Epithelial cell of prostate (primary cell): ENCODE measurements around a stretch of chr20.

DNA sequence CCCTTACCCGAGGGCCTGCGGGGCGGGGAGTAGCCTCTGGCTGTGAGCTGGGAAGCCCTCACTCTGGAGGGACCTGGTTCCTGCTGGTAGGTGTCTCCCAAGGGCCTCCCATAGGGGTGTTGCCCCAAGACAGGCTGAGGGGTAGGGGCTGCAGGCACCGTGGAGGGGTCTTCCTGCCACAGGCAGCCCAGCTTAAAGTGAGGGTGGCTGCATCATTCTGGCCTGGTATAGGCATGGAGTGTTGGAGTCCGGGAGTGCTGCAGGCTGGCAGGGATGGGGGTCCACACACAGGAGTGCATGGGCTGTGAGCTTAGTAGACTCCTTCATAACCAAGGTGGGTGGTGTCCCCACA is 1.9 kb downstream of the PPDPF start:
- RRBS: no CpG with 5 or more reads among the region's 5 CpGs

GRCh38 chr20:63534817-63535787 is 2.1 kb downstream of the PTK6 start:
- RRBS: 6% methylated on average over 5 of the region's 52 CpGs

DNA sequence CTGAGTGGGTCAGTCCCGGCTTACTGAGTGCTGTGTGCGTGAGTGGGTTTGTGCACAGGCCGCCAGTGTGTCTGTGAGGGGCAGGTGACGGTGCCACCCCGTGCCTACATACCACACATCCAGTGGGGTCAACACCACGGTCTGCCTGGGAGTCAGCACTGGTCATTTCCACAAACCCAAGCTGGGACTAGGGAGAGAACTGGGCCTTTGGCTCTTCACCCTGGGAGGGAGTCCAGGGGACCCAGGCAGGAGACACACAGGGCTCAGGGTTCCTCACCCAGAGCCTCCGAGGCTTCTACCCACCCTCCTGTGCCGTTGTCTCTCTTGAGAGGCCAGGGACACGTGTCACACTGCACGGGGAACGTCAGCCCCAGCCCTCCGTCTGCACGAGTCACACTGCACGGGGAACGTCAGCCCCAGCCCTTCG is 3.0 kb upstream of the PTK6 start:
- RRBS: no CpG with 5 or more reads among the region's 16 CpGs

DNA sequence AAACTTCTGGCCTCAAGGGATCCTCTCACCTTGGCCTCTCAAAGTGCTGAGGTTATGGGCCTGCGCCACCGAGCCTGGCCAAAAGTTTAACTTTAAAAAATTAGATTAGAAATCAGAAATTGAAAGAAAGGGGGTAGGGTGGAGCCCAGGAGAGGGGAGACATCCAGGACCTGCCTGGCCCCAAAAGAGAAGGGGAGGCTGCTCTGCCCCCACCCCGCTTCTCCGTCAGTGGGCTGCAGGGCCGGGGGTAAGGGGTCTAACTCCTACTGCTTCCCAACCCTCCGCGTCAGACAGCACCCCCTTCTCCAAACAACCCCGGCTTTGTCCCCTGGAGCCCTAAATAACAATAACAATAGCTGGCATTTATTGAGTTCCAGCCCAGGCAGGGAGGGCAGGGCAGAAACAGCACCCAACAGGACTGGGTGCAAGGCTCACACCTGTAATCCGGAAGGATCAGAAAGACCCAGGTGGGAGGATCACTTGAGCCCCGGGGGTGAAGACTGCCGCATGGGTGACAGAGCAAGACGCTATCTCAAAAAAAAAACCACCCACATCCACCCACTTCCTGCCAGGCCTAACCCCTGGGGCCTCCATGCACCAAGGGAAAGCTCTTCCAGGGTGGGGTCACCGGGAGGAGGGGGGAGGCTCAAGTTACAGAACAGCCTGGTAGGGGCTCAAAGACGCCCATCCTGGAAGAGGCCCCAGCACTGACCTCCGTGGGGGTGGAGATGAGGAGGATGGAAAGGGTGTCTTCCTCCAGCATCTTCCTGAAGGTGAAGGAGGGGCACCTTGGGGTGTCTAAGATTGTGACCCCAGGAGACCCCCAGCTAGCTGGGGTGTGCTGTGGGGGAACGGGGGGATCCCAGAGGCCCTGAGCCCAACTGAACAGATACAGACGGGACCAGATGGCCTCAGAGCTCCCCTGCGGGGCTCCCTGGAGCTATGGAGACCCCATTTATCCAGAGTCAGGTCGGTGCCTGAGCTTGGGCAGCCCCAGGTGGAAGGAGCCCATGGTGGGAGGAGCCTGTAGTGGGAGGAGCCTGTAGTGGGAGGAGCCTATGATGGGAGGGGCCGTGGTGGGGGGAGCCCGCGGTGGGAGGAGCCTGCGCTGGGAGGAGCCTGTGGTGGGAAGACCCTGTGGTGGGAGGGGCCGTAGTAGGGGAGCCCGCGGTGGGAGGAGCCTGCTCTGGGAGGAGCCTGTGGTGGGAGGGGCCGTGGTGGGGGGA is 1.2 kb upstream of the FNDC11 start:
- RRBS: 17% methylated on average over 4 of the region's 27 CpGs

DNA sequence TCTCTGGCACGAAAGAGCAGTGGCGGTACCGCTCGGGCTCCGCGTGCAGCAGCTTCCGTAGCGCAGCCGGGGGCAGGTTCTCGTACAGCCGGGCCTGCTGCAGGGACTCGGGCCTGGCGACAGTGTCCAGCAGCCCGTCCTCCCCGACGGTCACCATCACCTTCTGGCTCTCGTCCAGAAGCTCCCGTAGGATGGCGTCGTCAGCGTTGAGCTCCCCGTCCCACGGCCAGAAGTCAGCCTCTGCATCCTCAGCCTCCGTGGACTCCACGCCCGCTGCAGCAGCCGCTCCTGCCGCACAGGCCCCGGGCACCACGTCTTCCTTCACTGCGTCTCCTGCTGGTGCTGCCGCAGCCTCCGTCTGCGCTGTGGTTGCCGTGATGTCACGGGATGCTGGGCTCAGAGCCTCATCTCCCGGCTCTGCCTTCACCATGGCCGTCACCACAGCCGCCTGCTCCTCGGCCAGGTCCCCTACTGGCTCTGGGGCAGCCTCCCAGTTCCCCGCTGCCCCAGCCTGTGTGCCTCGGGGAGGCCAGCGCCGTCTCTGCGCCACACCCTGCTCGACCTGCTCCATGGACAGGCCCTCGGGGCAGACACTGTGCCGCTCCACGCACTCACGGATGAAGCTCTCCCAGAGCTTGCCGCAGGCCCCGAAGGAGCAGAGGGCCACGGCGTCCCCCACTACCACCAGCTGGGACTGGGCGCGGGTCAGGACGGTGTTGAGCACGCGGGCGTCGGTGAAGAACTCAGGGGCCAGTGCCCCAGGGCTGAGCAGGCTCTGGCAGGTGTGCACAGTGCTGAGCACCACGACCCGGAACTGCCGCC is 8.4 kb downstream of the HELZ2 start:
- RRBS: 87% methylated on average over 7 of the region's 64 CpGs

DNA sequence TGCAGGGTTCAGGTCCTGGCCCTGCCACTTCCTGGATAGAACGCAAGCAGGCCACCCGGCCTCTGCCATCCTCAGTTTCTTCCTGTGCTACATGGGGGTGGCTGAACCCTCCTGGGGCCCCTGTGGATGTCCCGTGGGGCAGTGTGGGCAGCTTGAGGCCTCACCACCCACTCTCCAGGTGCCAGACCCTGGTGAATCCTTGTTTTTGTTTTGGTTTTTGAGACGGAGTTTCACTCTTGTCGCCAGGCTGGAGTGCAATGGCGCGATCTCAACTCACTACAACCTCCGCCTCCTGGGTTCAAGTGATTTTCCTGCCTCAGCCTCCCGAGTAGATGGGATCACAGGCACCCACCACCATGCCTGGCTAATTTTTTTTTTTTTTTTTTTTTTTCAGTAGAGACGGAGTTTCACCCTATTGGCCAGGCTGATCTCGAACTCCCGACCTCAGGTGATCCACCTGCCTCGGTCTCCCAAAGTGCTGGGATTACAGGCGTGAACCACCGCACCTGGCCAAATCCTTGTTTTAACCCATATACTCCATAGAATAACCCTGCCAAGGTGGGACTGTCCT is 4.2 kb downstream of the HELZ2 start:
- RRBS: no CpG with 5 or more reads among the region's 15 CpGs

DNA sequence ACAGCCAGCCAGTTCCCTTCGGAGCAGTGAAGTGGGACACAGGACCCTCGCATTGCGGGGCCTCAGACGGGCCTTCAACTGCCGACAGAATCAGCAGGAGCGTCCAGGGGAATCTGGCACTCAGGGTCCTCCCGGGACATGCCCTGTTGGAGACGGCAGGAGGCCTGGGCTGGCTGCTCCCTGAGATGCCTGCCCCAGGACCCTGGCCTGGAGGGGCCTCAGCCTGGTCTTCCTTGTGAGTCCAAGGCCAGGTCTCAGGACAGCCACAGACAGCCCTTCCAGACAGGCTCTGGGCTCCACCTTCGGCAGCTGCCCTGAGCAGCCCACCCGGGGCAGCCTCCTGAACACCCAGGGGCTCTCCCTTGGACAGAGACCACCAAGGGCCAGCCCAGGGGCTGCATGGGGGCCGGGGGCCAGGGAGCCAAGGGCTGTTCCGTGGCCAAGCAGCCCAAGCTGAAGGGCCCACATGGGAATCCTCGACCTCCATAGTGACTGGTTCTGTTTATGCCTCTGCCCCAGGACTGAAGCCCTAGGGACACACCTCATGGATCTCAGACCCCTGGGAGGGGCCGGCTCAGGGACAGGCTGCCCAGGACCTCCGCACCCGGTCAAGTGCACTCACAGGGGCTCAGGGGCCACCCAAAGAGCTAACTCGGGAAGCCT is 14.7 kb upstream of the HELZ2 start:
- RRBS: 83% methylated on average over 2 of the region's 17 CpGs

GRCh38 chr20:63602829-63603284 is 24.0 kb downstream of the GMEB2 start:
- RRBS: no CpG with 5 or more reads among the region's 2 CpGs

GRCh38 chr20:63656994-63658079 is 775 bp upstream of the RTEL1 start:
- RRBS: 9% methylated on average over 9 of the region's 43 CpGs

GRCh38 chr20:63685446-63686297 is 10.8 kb upstream of the TNFRSF6B start:
- RRBS: 95% methylated on average over 9 of the region's 28 CpGs

DNA sequence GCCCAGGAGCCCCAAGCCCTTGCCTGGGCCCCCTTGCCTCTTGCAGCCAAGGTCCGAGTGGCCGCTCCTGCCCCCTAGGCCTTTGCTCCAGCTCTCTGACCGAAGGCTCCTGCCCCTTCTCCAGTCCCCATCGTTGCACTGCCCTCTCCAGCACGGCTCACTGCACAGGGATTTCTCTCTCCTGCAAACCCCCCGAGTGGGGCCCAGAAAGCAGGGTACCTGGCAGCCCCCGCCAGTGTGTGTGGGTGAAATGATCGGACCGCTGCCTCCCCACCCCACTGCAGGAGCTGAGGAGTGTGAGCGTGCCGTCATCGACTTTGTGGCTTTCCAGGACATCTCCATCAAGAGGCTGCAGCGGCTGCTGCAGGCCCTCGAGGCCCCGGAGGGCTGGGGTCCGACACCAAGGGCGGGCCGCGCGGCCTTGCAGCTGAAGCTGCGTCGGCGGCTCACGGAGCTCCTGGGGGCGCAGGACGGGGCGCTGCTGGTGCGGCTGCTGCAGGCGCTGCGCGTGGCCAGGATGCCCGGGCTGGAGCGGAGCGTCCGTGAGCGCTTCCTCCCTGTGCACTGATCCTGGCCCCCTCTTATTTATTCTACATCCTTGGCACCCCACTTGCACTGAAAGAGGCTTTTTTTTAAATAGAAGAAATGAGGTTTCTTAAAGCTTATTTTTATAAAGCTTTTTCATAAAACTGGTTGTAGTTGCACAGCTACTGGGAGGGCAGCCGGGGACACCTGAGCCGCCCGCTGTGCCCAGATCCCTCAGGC is 1.7 kb downstream of the TNFRSF6B start:
- RRBS: 31% methylated on average over 3 of the region's 39 CpGs

DNA sequence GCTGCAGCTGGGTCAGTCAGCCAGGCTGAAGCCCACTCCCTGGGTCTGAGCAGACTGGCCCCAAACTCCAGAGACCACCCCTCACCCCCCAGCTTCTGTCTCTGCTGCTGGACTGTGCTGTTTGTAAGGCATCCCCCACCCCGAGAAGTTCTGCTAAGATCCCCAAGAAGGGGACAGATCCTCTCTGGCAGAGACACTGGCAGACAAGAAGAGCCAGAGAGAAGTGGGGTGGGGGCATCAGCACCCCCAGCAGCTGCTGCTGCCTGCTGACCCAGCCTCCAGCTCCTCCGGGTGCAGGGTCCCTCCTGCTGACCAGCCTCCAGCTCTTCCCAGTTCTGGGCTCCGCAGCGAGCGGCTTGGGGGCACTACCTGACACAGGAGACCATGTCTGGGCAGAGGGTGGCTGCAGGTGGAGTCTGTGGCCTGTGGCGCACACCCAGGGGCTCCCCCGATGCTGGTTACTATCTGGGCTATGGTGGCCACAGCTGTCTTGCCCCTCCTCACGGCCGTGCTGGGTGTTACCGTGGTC is 363 bp downstream of the LIME1 start:
- RRBS: no CpG with 5 or more reads among the region's 10 CpGs

GRCh38 chr20:63743128-63744097 is 3.8 kb downstream of the SLC2A4RG start:
- RRBS: no CpG with 5 or more reads among the region's 34 CpGs

DNA sequence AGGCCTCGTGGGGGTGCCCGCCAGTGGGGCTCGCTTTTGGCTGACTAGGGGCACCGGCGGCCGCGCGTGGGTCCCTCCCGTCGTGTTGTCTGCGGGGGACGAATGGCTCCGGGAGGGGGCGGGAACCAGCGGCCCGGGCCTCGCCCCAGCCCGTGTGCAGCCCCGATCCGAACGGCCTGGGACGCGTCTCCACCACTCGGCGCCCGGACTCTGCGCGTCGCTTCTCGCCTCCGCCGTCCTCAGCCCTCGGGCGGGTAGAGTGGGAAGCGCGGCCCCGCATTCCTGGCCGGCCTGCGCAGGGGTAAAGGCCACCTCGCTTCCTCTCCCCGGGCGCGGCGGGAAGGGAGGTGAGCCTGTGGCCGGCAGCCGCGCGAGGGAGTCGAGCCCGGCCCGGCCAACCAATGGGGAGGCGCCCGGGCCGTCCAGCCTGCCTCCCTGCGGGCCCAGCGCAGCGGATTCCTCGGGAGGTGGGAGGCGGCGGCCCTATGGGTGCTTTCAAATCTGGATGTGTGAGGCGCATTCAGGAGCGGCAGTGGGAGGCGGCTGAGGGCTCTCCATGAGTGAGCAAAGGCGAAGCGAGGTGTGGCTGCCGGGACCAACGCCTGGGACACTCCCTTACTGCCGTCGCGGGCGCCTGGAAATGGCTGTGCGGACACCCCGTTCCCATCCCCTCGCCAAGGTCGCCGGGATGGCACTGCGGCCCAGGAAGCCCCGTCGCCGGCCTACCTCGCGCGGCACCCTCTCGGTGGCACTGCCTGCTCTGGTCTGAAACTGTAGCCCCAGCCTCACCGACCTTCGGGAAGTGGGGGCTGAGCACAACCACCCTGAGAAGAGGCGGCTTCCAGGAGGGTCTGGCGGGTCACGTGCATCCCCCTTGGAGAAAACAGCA is 1.2 kb upstream of the ZBTB46 start:
- RRBS: 10% methylated on average over 42 of the region's 89 CpGs

GRCh38 chr20:63846546-63847081 is 14.7 kb upstream of the ABHD16B start:
- RRBS: 0% methylated on average over 4 of the region's 11 CpGs

DNA sequence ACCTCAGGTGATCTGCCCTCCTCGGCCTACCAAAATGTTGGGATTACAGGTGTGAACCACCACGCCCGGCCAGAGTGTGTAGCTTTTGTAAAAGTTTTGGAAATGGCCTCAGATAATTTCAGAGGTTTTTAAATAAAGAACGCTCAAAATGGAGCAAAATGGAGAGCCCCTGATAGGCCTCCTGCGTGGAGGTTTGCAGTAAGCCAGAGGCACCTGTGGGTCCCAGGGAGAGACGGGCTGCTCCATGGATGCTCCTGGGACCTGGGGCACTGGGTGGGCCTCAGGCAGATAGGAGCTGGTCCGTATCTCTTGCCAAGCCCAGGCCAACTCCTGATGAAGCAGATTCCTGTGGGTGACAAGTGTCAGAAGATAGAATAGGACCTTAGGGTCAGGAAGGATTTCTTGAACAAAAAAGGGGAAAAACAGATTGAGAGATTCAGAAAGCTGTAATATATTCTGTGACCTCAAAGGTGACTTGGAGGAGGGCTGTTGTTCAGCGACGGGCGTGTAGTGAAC is 20.0 kb downstream of the DNAJC5 start:
- RRBS: no CpG with 5 or more reads among the region's 10 CpGs

GRCh38 chr20:63939466-63940128 is 16.6 kb downstream of the UCKL1 start:
- RRBS: no CpG with 5 or more reads among the region's 10 CpGs

GRCh38 chr20:63945650-63946894 is 10.1 kb downstream of the UCKL1 start:
- RRBS: 94% methylated on average over 15 of the region's 44 CpGs

DNA sequence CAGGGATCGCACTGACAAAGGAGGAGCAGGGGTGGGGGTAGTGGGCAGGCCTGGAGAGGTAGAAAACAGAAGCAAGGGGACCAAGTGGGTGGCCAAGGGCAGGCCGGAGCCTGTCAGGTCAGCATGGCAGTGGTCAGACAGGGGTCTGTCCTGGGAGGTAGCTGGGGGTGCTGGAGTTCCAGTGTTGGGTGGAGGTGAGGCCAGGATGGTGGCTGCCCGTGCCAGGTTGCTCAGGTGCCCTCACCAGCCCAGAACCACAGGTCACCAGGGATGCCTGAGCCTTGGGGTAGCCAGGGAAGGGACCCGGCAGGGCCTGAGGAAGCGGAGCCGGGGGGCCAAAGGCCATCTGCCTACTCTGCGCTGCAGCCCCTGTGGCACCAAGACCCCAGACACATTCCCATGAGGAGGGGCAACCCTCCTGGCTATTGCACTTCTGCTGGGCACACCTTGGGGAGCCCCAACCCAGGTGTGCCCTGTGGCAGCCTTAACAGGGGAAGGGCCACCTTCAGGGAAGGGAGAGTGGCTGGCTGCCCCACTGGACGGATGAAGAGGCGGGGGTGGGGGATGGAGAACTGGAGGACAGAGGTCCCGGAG is 3.1 kb upstream of the UCKL1 start:
- RRBS: no CpG with 5 or more reads among the region's 10 CpGs

GRCh38 chr20:64038437-64039707 is 2.9 kb downstream of the C20orf204 start:
- RRBS: 2% methylated on average over 40 of the region's 117 CpGs